Measurements from ENCODE around the genes KLRK1 and KLRC4.

DNA sequence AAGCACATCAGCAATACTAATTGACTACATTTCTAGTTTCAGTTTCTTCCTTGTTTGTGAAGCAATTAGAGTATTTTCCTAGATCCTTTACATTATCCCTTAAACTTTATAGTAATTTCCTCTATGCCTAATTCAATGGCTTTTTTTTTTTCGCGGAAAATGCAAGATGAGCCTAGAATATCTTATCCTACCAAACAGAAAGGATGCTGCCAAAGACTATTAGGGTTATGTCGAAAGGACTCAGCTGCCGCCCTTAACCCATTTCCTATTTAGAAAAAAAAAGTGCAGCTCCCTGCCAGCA lies 7.9 kb upstream of the A2M start:
- RRBS: no CpG with 5 or more reads among the region's 4 CpGs

DNA sequence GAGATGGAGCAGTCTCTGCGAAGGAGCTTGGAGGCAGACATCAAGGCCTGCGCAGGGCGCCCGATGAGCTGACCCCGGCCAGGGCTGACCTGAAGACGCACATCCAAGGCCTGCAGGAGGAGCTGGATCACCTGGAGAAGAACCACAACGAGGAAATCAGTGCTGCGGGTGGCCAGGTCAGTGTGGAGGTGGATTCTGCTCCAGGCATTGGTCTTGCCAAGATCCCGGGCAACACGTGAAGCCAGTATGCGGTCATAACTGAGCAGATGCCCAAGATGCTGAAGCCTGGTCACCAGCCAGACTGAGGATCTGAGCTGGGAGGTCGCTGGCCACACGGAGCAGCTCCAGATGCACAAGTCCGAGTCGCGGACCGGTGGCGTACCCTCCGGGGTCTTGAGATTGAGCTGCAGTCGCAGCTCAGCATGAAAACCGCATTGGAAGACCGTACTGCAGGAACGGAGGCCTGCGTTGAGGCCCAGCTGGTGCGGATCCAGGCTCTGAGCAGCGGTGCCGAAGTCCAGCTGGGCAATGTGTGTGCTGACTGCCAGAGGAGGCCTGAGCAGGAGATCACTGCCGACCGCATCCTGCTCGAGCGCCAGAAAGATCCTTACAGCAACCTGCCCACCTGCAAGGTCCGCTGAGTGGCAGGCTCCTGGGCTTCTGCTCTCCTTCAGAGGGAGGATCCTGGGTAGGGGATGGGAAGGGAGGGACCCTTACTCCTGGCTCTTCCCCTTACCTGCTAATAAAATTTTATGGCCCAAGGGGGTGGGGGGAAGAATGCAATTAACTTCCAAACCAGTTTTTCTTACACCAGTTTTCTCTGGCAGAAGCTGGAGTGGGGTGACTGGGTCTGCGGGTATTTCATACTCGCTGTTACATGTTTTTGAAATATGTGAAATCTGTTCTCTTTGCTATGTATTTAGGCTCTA lies 12.5 kb upstream of the A2M start:
- RRBS: no CpG with 5 or more reads among the region's 34 CpGs

DNA sequence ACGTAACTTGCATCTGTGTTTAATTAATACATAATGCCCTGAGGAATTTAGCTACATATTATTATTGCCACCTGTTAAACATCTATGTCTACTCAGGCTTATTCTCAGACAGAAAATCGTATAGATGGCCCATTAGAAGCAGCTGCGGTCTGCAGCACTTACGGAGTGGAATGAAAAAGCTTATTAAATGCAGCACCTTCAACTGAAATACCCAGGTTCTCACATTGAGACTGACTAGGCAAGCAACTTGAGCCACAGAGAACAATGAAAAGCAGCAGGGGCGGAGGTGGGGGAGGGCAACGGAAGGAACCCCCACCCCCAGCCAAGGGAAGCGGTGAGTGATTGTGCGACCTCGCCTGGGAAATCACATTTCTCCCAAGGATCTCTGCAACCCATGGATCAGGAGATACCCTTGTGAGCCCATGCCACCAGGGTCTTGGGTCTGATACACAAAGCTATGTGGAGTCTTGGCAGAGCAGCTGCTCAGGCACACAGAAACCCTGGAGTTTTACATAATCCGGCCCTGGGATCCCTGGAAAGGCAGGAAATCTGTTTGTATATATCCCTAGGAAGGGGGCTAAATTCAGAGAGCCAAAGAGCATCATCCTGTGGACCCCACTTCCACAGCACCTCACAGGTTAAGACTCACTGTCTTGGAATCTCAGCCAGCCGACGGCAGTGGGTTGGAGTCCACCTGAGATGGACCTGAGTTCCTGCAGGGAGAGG lies 38.1 kb downstream of the PZP start:
- RRBS: no CpG with 5 or more reads among the region's 12 CpGs

GRCh38 chr12:9240781-9241088 lies 32.5 kb upstream of the PZP start:
- RRBS: no CpG with 5 or more reads among the region's 5 CpGs

DNA sequence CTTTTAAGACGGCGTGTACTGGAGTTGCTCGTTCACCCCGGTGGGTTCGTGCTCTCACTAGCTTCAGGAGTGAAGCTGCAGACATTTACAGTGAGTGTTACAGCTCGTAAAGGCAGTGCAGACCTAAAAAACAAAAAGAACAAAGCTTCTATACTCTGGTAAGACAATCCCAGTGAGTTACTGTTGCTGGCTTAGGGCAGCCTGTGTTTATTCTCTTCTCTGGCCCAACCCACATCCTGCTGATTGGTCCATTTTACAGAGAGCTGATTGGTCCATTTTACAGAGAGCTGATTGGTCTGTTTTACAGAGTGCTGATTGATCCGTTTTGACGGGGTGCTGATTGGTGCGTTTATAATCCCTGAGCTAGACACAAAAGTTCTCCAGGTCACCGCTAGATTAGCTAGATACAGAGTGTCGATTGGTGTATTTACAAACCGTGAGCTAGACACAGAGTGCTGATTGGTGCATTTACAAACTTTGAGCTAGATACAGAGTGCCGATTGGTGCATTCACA lies 158.0 kb downstream of the KLRB1 start:
- RRBS: no CpG with 5 or more reads among the region's 13 CpGs

DNA sequence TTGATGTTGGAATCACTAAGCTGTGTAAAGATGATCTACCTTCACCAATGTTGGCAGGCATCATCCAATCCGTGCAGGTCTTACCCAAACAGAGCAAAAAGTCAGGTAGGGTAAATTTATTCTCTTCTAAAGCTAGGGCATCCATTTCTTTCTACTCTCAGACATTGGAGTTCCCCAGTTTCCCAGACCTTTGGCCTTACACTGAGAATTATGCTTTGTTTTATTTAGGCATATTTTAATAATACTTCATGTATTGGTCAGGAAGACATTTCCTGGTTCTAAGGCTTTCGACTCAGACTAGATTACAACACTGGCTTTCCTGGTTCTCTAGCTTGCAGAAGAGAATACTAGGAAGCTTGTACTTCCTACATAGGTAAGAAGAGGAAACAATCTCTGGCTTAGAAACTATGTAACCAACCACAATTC lies 30.3 kb downstream of the CLEC2D start:
- RRBS: no CpG with 5 or more reads among the region's 2 CpGs

- RRBS: no CpG with 5 or more reads among the region's 3 CpGs
These were observed 43.3 kb downstream of the CD69 start for GRCh38 chr12:9717370-9717829.

DNA sequence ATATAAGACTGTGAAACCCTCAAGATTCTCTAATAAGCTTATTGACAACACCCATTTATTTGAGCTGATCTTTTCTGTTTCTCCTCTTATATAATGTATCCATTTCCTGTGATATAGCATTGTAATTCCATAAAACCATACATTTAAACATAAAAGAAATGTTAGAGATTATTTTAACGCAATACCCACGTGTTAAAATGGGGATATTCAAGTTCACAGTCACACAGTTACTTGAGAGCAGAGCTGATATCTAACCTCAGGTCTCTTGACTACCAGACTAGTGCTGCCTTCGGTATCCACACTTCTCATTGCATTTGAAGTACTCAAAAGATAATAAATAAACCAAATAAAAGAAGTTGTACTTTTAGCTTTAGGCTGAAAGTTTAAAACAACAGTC lies 30.7 kb downstream of the CD69 start:
- RRBS: no CpG with 5 or more reads among the region's 3 CpGs

GRCh38 chr12:9761277-9761977 lies 726 bp upstream of the CD69 start:
- RRBS: no CpG with 5 or more reads among the region's 7 CpGs

- RRBS: no CpG with 5 or more reads among the region's 1 CpG
These were observed 19.0 kb upstream of the CLEC2A start for GRCh38 chr12:9951249-9951448.

- RRBS: no CpG with 5 or more reads among the region's 6 CpGs
These were observed 30.9 kb downstream of the CLEC1A start for GRCh38 chr12:10067794-10068372.

- RRBS: no CpG with 5 or more reads among the region's 2 CpGs
These were observed 2.0 kb upstream of the CLEC1A start for GRCh38 chr12:10100765-10101252.

- RRBS: no CpG with 5 or more reads among the region's 9 CpGs
These were observed 8.7 kb downstream of the CLEC7A start for GRCh38 chr12:10121198-10121815.

DNA sequence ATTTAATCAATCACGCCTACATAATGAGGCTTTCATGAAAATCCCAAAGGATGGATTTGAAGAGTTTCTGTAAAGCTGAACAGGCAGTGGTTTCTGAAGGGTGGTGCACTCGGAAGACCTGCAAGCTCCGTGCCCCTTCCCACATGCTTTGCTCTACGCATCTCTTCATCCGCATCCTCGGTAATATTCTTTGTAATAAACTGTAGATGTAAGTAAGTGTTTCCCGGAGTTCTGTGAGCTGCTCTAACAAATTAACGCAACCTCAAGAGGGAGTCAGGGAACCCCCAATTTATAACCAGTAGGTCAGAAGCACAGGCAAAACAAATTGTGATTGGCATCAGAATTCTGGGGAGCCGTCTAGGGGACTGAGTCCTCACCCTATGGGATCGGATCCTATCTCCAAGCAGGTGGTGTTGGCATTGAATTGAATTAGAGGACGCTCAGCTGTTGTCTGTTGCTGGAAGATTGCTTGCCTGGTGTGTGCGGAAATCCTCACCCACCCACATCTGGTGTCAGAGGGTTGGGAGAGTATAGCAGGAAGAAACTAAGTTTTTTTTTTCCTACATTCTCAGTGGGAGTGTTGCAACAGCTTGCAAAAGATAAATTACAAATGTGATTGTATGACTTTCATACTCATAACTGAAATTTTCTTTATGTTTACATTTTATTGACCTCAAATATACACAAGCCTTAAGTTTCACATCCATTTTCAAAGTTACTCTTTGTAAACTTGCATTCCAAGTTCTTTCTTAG lies 5.4 kb downstream of the TMEM52B start:
- RRBS: no CpG with 5 or more reads among the region's 12 CpGs

DNA sequence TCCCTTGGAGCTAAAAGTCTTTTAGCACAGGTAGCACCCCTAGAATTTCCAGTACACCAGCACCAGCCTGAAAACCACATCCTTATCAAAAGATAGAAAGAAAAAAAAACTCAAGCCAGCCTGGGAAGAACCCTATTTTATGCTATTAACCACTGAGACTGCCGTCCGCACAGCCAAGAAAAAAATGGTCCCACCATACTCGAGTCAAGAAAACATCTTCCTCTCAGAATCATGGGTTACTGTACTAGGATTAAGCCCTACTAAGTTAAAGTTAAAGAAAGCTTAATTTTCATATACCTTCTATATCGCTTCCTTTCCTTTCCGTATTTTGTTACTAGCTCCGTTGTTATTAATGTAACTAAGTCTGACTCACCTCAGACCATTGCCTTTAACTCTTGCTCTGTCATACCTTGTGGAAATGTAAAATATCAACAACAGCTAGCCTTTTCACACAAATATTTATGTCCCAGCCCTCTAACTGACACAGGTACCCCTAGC lies 20.0 kb downstream of the KLRK1 start:
- RRBS: no CpG with 5 or more reads among the region's 6 CpGs

DNA sequence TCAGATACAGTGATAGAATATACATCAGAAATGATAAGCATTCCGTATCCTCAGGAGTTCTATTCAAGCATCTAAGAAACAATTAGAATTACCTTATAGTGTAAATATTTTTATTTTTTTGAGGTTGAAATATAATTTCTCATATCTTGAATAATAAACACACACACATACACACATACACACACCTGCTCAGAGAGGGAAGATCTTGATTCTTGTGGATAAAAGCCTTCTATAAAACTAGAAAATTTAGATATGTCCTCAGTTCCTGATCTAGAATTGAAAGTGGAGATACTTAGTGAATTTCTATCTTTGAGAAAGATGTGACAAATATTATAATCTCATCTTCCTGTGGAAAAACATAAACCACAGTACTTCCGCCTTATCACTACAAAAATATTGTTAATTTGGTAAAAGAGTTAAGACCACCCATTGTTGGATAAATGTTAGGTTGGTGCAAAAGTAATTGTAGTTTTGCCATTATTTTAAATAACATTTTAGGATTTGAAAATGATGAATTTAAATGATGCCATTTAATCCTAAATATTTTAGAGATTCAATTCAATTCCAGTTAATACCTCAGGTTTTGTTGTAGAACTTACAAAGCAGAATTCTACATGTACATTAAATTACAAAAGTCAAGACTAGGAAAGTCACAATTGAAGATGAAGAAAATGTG lies at the start of gene KLRK1:
TSS of gene KLRK1 (minus strand) at position 284 of the 676 bp plus-strand sequence.
- RRBS: no CpG with 5 or more reads among the region's 2 CpGs

- RRBS: no CpG with 5 or more reads among the region's 1 CpG
These were observed at the start of gene KLRC4 for GRCh38 chr12:10409279-10409775. Gene KLRC4 (minus strand): TSS chr12:10409757.

DNA sequence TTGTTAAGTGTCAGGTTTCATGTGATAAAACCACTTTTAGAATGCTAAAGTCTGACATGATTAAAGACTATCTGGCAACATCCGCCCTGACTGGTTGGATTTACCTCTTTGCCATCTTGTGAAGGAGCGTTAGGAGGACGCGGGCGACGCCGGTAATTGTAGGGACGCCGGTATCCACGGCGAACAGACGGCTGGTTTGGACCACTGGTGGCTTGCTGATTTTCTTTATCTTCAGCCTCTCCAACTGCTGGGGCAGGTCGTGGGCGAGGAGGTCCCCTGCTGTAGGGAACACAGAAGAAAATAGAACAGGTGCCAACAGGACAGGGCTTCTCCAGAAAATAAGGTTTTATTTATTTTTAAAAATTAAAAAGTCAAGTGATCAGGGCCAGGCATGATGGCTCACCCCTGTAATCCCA lies 21.3 kb downstream of the YBX3 start:
- RRBS: no CpG with 5 or more reads among the region's 14 CpGs